RPMI7951 (cell line): ENCODE results near the genes HUS1, SUN3 and VWC2.

DNA sequence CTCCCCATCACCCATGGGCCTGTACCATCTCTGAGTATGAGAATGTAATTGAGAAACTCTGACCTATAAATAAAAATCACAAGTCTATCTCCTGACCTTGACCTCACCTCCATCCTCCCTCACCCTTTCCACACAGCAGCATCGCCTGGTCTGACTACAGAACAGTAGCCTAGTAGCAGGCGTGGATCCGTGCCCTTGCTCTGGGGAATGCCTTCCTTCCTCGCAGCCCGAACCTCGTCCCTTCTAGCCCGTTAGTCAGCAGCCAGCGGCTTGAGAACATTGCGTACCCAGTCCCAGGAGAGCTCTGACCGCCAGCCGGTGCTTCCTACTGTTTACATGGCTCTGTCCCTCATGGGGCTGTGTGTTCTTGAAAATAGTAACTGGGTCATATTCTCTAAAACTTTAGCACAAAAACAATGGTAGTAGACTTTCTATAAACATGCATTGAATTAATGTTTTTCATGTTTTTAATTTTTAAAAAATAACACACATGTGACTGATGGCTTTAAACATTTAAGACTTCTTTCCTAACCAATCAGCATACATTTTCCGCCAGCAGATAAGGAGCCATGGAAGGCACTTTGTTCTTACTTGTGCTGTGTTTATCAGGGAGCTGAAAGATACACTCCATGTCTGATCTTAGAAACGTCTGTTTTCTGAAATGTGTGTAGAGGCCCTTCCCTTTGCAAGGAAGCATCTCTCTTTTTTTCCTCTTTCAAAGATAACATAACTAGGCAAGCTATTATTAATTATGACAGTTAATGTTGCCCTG lies 682.8 kb upstream of the IGFBP3 start:
- RAMPAGE, long total RNA = no peak

- RAMPAGE, long total RNA = no peak
Measured at GRCh38 chr7:47329349-47330055, 252.4 kb downstream of the TNS3 start.

DNA sequence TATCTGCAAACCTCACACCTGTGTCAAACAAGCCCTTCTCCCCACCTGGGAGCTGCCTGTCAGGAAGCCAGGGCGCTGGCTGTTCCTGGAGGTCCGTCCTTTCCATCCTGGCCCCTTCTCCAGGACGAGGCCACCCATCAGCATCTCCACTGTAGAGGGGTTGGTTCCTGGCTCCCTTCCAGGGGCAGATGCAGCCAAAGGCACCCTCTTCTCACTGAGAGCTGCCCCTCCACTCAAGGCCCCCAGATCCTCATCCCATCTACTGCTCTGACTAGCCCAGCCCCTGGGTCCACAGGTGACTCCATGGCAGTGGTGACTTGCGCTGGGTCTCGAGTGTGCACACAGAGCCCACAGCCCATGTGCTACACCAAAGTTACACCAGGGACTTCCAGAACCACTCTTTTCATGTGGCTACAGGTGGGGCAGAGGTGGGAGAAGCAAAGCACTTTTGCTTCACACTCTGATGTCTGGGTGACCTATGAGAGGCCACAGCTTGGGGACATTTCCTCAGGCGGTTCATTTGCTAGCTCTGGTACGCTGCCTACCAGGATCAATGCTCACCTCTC lies 229.3 kb downstream of the TNS3 start:
- RAMPAGE, long total RNA = no peak

GRCh38 chr7:47452187-47452813 lies 129.6 kb downstream of the TNS3 start:
- RAMPAGE, long total RNA = no peak

- RAMPAGE, long total RNA = no peak
Measured at GRCh38 chr7:47520080-47521062, 61.5 kb downstream of the TNS3 start.

DNA sequence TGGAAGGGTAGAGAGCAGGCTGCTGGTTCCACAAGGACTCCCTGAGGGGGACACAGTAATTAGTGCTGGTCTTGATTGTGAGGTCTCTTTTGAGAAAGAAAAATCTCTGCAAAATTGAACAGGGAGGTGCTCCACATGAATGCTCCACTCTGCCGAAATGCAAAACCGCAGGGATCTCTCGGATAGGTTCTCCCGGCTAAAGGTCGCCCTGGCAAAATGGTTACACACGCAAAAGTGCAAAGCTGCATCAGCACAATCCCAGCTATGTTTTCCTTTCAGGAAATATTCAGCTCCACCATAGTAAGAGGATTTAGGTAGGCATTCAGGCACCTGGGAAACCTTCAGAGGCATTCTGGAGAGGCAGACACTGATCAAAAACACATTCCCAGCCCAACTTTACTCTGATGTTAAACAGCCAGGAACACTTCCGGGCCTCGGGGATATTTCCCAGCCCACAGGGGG lies 46.3 kb downstream of the TNS3 start:
- RAMPAGE, long total RNA = no peak

DNA sequence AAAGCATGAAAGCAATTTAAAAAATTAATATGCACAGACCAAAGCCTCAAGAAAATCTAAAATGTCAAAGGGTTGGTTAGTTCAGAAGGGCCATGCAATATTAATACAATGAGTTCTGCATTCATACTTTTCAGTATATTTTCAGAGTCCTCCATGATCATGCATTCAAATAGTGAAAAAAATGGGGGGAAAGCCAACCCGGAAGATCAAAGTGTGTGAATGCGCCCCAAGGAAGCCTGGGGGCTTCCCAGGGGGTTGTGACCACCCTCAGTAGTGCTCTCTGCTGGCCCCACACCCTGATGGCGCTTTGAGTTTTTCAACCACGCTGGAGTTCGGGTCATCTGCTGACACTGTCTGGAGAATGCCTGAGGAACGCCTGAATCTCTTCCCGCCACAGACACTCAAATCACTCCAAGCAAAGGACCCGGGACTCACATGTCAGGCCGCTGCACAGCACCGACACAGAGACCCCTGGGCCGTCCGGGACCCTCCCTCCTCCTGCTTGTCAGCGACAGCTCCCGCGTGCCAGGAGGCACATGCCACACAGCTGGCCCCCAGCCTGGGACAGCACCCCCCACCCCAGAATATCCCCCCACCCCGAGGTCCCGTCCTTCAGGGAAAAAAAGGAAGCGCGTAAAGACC lies 1.0 kb downstream of the TNS3 start:
- RAMPAGE, long total RNA = no peak

- RAMPAGE, long total RNA = no peak
Measured at GRCh38 chr7:47582832-47583154, 882 bp upstream of the TNS3 start.

DNA sequence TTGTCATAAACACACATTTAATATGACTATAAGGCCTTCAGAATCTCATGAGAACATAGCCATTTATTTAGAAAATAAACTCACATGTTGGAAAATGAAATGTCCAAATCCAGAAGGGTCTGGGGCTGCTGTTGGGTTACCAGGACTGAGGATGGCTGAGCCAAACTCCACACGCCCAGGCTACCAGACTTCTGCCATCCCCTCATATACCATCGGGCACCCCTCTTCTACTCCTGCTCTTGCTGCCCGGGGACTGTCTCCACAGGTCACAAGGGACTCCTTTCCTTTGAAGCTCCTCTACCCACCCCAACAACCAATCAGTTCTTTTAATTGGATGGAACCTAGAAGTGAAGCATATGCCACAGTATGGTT lies 8.3 kb downstream of the HUS1 start:
- RAMPAGE, long total RNA = no peak

GRCh38 chr7:47971970-47972298 lies 7.5 kb downstream of the HUS1 start:
- RAMPAGE, long total RNA = no peak

DNA sequence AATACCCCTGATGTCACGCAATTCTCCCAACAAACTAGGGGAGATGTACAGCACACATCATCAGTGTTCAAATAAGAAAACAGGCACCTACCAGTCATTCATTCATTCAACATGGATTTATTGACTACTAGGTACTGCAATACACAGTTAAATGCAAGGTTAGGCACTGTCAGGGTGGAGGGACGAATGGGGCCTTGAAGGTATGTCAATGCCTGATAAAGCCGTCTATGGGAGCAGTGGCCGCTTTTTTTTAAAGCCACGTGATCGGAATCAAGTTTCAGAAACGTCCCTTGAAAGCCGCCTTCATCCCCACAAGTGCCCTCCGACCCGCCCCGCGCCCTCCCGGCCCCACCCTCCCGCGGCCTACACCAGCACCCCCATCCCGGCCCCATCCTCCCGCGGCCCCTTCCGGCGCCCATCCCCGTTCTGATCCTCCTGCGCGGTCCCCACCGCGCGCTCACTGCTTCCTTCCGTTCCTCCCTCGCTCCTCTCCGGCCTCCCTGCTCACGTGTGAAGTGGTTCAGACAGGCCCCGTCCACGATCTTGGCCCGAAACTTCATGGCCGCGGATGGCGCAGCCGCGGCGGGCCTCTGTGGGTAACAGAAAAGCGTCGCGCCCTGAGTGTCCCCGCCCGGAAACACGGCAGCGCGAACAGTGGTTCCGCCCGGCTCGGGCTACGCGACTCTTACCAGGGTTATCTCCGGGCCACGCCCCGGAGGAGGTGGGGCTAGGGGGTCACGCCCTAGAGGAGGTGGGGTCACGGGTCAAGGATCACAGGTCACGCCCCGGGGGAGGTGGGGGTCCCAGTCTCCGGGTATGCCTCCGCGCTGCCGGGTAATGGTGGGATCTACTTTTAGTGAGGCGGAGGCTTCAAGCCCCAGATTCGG lies at the start of gene HUS1:
HUS1 (minus strand) TSS at position 656 of the 887 bp plus-strand sequence.
- RAMPAGE, long total RNA = no peak

GRCh38 chr7:48028856-48029387 lies at the start of gene SUN3:
Gene SUN3, minus strand, starts transcription at chr7:48029107.
- RAMPAGE, long total RNA = no peak

GRCh38 chr7:48813834-48814281 lies 110.5 kb upstream of the CDC14C start:
- RAMPAGE, long total RNA = no peak

GRCh38 chr7:49773298-49774147 lies at the start of gene VWC2:
Gene VWC2, plus strand, starts transcription at chr7:49773638.
- RAMPAGE, long total RNA = no peak

DNA sequence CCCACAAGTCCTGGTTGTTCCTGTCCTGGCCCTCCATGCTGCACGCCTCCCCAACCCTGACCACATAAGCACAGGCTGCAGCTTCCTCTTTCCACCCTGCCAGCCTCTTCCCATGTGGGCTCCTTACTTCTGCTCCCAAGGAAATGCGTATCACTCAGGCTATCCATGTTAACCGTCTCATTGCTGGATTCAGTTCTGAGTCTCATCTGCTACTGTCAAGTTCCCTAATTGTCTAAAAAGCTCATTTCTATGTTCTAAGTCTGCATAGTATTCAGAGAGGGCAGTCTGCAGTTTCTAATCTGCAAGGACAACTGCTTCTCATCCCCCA lies 87.1 kb downstream of the SPATA48 start:
- RAMPAGE, long total RNA = no peak

DNA sequence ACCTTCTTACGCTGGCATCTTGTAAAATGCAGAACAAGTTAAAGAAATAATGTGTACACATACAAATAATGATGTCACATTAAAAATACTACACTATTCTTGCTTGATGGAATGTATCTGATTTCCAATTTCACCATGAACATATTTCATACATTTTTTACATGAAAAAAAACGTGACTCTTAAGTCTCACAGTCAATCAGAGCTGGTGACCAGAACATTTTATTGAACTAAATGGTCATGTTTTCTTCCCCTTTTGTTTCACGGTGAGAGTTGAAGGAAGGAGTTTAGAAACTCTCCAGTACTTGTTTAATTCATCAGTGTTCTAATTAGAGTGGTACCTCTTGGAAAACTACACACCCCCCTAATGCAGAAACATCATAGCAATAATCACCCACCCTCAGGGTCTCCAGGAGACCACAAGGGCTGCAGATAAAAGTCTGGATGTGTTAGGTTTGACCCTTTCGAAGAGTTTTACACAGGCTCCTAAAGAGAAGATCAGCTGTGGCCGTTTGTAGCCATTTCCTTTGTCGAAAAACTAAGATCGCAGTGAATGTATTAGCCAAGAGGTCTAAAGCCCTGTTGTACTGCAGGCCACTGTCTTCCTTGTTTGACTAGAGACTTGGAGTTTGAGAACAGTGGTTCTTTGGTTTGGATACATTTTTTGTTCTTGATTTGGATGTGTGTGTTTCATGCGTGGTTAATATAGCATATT lies 1.8 kb downstream of the IKZF1 start:
- RAMPAGE, long total RNA = no peak

DNA sequence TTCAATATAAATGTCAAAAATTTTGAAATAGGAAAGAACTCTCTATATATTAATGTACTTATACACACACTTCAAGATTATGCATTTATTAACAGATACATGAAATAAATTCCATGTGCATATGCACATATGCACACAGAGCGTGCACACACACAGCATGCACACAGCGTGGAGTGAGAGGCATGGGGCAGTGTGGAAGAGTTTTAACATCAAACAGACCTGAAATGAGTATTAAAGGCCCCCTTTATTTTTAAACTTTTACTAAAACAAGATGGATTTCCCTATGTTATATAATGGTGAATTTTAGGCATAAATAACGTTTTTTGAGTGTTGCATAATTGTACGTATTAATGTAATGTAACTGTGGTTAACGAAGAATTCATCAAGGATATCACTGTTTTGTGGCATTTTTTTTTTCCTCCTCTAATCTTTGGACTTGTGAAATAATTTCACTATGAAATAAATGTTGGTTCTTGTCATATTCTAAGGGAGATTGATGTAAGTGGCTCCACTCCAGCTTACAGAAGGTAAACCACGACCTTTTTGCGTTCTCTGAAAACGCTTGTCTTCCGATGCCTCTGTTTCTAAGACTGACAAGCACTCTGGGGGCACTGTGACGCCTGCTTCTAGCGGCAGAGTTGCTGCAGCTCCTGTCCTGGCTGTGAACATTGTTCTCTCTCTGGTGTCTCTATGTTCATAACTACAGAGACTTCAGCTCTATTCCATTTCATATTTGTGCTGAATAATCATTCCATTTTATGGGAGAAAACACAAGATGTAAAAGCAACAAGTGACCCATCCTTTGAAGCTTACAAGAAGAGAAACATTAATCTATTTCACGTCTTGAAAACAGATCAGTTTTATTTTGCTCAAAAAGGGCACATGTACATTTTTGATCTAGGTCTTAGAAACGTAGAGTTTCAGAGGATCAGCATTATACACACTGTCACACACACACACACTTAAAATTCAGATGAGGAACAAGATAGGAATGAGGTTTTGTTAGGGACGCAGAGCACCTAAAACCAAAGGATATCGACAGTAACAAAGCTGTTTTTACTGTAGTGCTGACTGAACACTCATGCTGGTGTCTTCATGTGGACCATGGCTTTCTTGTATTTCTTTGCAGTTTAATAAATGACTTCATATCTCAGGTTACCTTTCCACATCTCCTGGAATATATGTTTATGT lies 2.7 kb downstream of the IKZF1 start:
- RAMPAGE, long total RNA = no peak

DNA sequence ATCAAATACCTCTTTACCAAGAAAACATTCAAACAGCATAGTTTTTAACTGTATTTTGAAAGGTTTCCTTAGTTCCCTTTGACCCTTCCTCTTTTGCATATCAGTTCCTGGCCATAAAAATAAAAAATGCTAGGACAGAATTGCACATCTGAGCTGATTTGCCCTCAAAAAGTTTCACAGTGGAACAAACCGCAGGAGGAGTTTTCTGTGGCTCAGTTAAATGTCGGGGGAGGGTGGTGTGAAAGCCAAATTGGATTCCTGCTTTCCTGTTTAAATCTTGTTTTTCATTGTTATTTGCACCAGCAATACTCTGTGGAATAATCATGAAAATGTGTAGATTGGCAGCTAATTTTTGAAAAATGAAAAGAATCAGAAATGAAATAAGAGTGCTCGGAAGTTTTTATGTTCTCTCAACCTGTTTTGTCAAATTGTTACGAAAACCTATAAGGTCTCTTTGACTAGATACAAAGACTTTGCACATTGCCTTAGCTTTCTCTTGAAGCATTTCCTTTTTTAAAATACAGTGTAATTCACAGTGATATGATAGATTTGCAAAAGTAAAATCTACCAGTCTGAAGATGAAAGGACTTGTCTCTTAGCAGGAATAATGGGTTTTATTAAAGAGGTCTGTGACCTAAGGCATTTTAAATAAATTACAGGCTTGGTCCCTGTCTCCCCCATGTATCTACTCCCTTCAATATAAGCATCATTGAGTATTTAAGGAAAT lies 8.3 kb downstream of the IKZF1 start:
- RAMPAGE, long total RNA = no peak

- RAMPAGE, long total RNA = no peak
Measured at GRCh38 chr7:50353035-50353631, 48.6 kb downstream of the IKZF1 start.

GRCh38 chr7:50467762-50468550 lies 17.8 kb upstream of the FIGNL1 start:
- RAMPAGE, long total RNA = no peak